H9 (cell line): ENCODE measurements around the gene RABEP1.

GRCh38 chr17:5110741-5111263, 876 bp downstream of the ZNF232 start:
- PRO-cap: no peak

DNA sequence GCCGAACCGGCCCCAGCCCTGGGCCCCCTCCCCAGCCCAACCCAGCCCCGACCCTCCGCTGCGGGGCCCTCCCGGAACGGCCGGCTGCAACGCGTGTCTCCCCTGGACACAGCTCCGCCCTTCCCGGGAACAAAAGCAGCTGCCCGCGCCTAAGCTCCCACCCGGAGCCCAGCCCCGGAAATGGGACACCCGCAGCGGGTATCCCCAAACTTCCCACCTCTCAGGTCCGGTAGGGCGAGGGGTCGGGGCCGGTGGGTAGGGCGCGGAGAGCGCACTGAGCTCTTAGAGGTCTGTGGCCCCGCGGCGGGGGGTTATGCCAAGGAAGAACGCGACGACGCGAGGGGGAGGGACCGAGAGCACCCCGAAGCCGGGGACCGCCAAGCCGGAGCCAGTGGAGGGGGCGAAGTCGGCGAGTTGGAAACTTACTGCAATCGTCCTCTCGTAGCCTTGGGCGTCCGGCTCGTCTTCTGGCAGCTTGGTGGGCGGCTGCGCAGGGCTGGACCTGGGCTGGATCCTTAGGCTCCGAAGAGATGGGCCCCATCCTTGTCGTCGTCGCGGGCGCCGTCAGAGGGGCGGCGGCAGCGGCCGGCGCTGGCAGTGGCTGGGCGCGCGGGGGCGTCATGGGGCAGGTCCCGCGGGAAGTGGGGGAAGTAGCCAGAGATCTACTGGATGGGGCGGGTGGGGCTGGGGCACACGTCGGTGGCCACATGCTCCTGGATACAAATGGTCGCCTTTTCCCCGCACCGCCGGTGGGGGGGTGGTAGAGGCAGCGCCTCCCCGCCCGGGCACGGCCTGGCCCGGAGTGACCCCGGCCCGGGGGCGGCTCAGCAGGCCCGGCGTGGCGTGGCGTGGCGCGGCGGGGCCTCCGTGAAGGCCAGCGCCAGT, 7.0 kb downstream of the USP6 start:
- PRO-cap: bidirectional peak, plus-strand start at position 391 of the sequence, minus-strand start at position 108 of the sequence; bidirectional peak, plus-strand start at position 567 of the sequence, minus-strand start at position 566 of the sequence

DNA sequence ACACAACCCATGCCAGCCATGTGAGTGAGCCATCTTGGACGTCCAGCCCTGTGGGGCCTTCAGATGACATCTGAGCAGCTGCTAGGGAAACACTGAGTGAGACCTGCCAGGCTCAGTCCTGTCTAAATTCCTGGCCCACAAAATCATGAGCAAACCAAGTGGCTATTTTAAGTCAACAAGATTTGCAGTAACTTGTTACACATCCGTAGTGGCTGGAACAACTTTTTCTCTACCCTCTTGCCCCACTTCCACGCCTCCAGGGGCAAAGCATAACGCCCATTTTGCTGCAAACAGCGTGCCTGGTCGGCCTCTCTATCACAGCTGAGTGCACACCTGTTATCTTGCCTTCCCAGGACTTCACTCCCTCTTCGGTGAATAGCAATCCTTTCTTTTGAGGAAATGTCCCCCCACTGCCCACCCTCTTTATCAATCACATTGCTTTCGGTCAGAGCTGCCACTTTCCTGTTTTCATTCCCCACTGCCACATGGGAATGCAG, 7.3 kb upstream of the SCIMP start:
- PRO-cap: no peak

DNA sequence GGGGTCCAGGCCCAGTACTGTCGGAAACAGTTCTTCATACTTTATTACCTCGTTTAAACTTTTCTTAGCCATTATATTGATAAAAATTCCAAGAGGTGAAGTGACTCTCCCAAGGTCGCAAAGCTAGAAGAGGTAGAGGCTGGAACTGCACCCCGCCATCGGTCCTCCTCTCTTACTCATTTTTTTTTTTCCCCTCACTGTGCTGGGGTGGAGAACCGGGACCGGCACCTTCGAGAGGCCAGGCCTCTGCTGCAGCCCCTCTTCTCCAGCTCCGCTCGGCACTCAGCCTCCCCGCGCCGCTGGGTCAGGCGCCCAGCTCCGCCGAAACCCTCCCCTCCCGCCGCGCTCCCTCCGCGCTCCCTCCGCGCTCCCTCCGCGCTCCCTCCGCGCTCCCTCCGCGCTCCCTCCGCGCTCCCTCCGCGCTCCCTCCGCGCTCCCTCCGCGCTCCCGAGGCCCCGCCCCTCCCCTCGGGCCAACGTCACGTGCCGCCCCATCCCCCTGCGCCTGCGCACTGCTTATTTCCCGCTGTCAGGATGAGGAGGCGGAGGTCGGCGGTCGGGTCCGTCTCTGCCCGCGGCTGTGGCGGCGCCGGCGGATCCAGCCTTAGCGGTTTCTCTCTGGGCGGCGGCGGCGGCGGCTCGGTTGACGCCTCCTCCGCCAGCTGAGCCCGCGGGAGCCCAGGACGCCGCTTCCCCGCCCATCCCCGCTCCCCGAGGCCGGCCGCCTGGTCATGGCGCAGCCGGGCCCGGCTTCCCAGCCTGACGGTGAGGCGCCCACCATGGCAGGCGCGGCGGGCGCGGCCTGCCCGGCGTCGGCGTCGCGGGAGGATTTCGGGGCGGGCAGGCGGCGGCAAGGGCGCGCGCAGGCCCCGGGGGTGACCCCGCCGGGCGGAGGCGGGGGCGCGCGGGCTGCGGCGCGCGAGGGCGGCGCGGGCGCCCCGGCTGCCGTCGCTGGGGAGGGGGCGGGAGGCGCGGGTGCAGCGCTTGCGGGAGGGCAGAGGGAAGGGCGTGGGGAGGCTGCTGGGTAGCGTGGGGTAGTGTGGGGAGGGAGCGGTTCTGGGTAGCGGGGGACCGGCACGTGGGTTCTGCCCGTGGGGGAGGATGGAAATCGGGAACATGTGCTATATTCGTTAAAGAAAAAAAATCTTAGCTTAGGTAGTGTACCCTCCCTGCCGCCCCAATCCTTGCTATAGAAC, at the start of gene RABEP1:
Gene RABEP1, plus strand, starts transcription at position 528 of the 1,195 bp plus-strand sequence.
- PRO-cap: bidirectional peak, plus-strand start at position 197 of the sequence, minus-strand start at position 178 of the sequence; bidirectional peak, plus-strand start at position 528 of the sequence, minus-strand start at position 320 of the sequence; bidirectional peak, plus-strand start at position 833 of the sequence, minus-strand start at position 826 of the sequence

DNA sequence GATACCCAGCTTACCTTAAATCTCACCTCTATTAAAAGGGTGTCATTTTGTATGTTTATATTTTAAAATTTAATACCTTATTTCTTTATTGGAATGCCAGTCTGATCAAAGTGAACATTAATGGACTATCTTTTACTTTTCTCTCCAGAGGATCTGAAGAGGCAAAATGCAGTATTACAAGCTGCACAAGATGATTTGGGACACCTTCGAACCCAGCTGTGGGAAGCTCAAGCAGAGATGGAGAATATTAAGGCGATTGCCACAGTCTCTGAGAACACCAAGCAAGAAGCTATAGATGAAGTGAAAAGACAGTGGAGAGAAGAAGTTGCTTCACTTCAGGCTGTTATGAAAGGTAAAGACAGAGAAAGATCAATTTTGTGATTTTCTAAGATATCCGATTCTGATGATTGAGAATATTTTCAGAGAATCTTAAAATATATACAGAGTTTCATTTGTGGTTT, 49.7 kb downstream of the RABEP1 start:
- PRO-cap: no peak

DNA sequence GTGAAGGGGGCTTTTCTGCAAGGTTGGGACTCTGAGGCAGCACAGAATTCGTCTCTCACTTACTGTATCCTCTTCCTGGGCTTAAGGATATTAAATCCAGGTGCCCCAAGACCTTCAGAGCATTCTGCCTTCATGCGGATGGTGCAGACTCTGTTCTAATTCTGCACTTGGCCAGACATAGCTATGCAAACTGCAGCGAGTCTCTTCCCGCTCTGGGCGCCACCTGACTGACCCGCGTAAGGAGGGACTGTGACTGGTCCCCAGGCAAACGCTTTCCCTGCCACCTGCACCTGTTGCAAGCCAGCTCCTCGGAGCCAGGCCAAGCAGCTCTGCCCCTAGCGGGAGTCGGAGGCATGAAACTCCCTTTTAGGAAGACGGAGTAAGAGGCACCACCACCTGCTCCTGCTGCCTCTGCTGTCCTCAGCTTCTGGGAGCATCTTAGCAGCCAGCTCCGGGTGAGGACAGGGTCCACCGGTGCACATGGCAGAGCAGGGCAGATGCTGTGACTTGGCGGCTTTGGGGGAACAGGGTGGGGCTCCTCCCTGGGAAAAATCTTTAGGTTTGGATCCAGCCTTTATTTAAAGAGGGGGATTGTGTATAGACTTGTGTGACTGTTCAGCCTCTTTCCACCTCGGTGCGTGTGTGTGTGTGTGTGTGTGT, 1.3 kb upstream of the WSCD1 start:
- PRO-cap: no peak

DNA sequence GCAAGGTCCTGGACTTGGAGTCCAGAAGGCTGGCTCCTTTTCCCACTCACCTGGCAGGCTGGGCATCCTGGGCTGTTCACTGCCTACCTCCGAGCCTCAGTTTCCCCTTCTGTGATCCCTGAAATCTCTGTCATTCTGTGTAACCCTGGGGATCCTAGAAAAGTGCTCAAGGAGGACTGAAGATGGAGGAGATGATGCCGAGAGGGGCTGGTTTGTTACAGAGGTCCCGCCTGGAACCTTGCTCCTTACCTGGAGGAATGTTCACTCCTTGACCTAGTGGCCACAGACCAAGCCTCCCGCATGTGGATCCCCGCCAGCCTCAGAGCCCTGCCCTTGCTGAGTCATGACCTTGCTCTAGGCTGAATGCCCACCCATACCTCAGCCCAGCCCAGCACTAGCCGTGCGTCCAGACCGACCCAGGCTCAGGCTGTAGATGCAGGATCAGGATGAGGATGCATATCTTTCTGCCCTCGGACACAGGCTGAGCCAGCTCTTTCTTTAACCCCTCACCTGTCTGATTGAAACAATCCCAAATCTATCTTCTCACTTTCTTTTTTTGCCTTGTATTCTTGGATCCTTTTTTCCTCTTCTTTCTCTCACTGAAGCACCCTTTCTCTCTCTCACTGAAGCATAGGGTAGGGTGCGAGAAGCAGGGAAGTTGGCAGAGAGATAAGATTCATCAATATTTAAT, 34.8 kb downstream of the WSCD1 start:
- PRO-cap: no peak

GRCh38 chr17:6642143-6642812, 1.4 kb downstream of the TXNDC17 start:
- PRO-cap: no peak

DNA sequence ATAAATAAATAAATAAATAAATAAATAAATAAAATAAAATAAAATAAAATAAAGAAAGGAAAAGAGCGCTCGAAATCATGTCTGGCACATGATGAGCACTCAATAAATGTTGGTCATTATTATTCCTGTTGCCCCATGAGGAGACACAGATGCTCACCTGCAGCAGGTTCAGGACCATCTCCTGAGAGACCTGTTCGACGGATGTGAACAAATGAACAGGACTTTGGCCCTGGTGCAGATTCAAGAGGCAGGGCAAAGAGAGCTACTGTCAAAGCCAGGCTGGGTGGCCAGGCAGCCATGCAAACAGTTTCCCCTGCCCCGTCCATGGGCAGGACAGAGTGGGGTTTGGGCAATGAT, 14.1 kb downstream of the SLC13A5 start:
- PRO-cap: no peak

DNA sequence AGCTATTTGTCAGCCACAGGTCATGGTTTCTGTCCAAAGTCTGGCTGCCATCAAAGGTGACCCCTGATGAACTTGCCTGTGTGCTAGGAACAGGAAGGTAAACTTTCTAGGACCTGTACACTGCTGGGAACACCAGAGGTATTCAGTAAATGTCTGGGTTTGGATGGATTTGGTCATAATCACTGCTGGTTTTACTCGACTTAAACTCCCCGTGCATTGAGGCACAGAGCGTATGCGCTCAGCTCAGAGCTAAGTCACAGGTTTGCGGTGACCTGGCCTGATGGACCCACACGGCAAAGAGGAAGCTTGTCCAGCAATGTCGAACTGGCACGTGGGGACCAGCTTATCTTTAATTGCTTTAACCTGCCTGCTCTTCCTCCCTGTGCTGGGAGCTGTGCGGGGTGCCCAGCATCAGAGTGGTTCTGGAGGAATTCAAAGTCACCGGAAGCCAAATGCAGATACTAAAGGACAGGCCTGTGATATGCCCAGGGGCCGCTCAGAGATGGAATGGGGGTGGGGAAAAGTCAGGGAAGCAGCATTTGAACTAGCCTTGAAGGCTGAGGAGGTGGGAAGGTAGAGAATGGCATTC, 12.9 kb downstream of the SLC13A5 start:
- PRO-cap: no peak

- PRO-cap: no peak
These were observed 1.1 kb upstream of the SLC13A5 start for GRCh38 chr17:6714340-6714605.

- PRO-cap: no peak
These were observed 1.1 kb upstream of the FBXO39 start for GRCh38 chr17:6774833-6775399.

DNA sequence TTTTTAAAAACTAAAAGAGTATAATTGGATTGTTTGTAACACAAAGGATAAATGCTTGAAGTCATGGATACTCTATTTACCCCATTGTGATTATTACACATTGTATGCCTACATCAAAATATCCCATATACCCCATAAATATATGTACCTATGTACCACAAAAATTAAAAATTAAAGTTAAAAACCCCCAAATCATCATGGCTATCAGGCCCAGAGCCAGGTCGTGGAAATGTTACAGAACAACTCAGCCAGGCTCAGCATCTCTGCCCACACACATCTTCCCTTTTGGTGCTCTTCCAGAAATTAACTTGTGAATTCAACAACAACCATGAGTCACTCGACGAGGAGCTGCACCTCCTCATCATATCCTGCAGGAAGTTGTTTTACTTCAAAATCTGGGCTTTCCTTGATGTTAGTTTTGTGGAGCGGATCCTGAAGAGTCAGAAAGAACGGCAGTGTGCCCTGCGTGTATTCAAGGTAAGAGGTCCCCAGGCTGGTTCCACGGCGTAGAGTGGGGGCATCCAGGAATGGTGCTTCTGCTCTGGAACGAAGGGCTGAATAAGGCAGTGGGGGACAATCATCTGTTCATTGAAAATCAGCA, 10.6 kb downstream of the FBXO39 start:
- PRO-cap: no peak

- PRO-cap: no peak
These were observed 10.8 kb upstream of the TEKT1 start for GRCh38 chr17:6842286-6842861.

DNA sequence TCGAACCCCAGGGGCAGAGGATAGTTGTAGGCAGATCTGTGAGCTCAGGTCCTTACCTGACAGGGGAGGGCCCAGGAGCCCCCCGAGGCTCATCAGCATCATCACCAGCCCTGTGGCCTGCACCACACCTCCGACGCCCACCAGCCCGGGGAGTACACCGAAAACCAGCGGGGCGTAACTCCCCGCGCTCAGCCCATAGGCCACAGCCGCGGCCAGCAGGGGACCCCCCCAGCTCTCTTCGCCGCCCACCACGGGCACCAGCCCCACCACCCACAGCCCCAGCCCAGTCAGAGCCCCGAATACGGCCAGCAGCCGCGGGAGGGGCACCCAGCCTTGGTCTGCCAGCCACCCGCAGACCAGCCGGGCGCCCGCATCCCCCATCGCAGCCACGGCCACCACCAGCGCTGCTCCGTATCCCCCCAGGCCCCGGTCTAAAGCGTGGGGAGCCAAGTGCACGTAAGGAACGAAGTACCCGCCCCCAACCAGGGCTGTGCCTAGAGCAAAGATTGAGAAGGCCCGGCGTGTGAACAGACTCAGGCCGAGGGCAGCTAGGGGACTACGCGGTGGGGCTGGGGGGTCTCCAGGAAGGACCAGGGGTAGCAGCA, 1.9 kb downstream of the SLC16A11 start:
- PRO-cap: no peak

DNA sequence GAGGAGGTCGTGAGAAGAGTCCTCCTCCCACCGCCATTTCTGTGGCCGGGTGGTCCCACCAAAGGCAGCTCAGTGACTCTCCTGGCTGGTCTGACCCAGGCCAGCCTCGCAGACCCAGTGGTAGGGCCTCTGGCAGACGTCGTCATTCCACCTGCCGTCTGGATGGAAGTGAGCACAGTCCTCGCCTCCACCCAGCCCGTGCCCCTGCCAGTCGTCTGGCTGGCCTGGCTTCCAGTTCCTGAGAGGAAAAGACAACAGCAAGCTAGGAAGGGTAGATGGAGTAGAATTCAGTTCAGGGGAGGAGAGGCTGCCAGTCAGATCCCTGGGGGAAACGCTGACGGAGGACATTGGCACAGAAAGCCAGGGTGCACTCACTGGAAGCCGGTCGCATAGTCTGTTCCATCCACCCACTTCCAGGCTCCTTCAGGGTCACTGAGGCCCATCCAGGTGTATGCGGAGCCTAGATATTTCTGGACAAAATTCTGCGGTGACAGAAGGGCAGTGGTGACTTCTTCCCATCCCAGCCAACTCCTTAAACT, 5.0 kb downstream of the CLEC10A start:
- PRO-cap: no peak

GRCh38 chr17:7075524-7075903, 4.5 kb downstream of the CLEC10A start:
- PRO-cap: no peak

DNA sequence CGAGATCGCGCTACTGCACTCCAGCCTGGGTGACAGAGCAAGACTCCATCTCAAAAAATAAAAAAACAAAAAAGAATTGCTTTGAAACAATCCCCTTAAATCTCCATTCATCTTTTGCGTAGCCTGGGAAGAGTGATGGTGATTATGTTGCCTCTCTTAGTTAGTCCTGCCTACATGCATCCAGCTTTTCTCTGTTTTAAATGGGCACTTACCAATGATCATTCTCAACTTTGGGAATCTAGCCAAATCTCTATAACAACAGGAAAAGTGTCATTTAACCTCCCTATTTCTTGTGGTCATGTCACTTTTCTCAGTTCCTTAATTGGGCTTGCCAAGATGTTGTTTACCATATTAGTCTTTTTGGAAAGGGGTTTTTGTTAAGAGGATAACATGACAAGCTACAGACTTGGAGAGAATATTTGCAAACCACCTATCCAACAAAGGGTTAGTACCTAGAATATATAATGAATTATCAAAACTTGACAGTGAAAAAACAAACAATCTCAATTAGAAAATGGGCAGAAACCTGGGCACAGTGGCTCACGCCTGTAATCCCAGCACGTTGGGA, 15.6 kb upstream of the CLEC10A start:
- PRO-cap: no peak

- PRO-cap: no peak
These were observed 713 bp downstream of the ASGR2 start for GRCh38 chr17:7113725-7114492.

DNA sequence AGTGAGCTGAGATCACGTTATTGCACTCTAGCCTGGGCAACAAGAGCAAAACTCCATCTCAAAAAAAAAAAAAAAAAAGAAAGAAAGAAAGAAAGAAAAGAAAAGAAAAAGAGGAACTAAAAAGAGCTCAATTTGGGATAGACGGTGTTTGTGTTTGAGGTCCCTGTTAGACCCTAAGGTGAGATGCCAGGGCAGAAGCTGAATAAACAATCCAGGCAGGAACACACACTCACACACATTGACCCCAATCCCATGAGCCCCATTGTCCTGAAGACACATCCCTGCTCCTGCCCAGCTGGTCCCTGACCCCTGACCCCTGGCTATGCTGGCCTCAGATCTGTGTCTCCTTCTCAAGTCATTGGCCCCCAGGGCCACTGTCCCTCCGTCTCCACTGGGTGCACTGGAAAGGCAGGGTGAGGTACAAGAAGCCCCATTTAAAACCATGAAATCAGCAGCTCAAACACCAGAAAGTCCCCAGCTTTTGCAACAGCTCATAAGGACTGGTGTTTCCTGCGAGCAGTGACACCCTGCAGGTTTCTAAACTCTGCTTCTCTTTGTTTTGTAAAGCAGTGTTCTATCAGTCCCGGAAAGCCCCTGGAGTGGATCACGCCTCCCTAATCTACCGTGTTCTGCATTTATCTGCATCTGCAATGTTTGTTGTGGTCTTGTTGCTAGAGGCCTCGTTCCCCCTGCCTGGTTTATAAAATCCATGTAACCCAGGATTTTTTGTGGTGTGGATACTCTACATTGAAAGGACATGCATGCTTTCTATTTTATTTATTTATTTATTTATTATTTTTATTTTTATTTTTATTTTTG, 18.0 kb upstream of the ASGR2 start:
- PRO-cap: bidirectional peak, plus-strand start at position 635 of the sequence, minus-strand start at position 502 of the sequence